Astrocyte (in vitro differentiated cells and primary cell): ENCODE measurements around a stretch of chr14.

DNA sequence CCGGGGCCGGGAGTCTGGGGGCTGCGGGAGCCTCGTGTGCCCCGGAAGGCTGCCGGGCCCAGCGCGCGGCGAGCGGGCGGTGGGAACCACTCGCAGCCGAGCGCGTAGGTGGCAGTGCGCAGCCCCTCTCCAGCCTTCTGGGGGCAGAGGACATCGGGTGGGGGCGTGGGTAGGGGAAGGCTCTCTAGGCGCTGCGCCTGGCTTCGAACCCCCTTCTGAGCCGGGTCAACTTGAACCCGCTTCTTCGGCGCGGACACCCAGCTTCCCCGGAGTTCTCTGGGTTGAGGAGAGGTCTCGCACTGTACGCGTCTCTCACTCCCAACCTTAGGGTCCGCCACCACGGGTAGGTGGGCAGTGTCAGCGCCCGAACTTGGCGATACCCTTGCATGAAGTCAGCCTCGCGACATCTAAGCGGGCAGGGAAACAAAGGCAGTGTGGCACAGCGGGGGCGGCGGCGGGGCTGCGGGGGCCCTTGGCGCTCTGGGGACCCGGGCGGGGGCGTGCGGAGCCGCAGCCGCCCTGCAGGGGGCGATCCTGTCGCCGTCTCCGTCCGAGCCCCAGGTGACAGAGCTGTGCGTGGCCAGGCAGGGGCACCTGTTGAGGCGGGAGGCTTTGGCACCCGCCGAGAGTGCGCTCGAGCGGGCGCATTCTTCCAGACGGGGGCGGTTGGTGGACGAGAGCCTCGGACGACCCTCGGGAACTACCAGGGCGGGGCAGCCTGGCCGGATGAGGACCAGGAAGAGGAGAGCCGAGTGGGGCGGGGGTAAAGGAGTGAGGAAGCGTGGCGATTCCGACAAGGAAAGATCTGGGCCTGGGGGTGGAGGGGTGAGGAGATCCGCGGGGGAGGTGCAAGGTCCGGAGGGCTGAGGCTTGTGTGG lies 1.1 kb downstream of the GALNT16 start:
- PRO-cap = no peak
- RRBS, 2 experiments = 1 to 3% methylated on average over 9 to 11 of the region's 80 CpGs

DNA sequence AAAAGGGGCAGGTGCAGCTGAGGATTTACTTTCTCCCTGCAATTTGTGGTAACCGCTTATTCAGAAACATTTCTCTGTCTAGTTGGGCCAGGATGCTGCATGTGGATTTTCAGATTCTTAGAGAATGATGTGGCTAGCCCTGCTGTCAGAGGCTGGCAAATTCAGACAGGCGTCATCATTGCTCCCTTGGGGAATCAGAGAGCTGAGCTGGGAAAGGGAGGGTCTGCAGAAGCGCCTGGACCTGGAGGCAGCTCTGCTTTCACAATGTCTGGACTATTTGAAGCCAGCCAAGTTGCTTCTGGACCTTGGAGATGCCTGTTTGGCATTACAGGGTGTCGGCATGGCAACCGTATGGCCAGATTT lies 3.4 kb downstream of the GALNT16 start:
- PRO-cap = no peak
- RRBS, 2 experiments = no CpG with 5 or more reads among the region's 5 CpGs

GRCh38 chr14:69354865-69355308 lies 43.2 kb downstream of the ERH start:
- PRO-cap = no peak
- RRBS, 2 experiments = no CpG with 5 or more reads among the region's 4 CpGs

DNA sequence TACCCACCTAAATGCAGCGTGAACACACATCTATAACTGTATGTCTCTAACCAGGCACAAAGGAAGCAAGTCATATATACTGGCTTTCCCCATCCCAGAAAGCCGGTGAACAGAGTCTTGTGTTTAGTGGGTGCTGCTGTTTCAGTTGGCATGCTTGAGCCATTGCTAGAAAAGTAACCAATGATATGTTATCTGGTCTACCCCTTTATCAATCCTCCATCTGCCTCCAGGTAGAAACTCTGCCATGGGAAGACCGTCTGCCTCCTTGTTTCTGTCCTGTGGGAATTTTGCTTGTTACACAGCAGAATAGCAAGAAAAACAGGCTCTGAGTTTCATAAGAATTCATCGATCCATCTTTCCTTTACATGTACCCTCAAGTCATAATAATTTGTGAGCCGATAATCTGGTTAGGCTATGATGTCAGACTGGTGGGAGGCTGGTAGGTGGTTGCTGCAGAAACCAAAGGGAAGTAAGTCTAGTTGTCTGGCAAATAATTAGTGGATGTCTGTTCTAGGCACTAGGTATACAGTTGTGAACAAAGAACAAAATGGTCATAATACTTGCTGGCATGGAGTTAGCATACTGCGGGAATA lies 8.6 kb downstream of the SUSD6 start:
- PRO-cap = no peak
- RRBS, 2 experiments = no CpG with 5 or more reads among the region's 6 CpGs

GRCh38 chr14:69673537-69674148 lies 62.2 kb downstream of the SUSD6 start:
- PRO-cap = no peak
- RRBS, 2 experiments = no CpG with 5 or more reads among the region's 7 CpGs

- PRO-cap = no peak
- RRBS, 2 experiments = no CpG with 5 or more reads among the region's 5 CpGs
Observed at GRCh38 chr14:69713139-69713990, 53.6 kb upstream of the SRSF5 start.

DNA sequence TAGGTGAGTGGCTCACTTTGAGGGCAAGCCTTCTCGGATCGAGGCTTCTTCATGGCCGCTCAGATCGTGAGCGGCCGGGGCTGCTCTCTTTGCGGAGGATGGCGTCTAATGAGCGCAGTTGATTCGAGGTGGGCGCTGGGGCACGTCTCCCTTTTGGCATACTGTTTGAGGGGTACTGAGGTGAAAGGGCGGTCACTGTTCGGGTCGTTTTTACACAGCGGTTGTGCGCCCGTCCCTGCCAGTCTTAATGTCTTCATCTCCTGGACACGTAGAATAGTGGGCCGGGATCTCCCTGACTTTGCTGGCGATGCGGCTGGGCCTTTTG lies 273 bp downstream of the SRSF5 start:
- PRO-cap = no peak
- RRBS, 2 experiments = under 1 to 2% methylated on average over 4 of the region's 22 CpGs

DNA sequence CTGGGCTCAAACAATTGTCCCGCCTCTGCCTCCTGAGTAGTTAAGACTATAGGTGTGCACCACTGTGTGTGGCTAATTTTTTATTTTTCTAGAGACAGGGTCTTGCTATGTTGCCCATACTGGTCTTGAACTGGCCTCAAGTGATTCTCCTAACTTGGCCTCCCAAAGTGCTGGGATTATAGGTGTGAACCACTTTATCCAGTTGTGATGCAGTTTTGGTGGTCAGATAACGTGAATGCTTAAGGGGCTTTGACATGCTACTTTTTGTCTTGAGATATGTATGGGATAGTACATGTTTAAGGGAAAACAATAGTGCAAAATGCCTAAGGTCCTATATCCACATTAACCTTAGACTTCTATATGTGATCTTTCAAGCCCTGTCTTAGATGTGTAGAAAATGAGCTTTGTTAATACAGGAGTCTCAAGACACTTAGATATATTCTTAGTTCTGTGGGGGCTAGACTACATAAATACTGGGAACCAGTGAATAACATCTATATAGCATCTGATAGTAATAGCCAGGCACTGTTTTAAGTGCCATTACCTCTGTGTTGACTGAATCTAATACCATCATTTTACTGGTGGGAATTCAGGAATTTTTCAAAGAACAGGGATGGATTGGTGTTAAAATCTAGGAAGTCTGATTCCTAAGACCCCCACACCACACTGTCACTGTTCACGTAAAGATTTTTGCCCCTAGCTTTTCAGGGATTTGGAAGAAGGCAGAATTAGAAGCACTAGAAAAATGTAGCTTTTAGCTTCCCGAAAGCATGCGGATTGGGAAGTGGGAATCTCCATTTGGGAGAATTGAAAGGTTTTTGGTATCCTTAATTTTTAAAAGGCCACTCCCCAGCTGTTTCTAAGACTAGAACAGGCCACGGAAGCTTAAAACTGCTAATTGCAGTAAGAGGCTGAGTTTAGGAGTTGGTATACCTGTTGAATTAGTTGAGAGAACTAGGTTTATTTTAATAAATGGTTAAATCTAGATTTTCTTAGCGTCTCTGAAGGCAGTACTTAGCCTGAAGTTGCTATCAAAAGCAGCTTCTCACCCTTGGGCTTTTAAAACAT lies 6.1 kb downstream of the SRSF5 start:
- PRO-cap = no peak
- RRBS, 2 experiments = no CpG with 5 or more reads among the region's 7 CpGs

DNA sequence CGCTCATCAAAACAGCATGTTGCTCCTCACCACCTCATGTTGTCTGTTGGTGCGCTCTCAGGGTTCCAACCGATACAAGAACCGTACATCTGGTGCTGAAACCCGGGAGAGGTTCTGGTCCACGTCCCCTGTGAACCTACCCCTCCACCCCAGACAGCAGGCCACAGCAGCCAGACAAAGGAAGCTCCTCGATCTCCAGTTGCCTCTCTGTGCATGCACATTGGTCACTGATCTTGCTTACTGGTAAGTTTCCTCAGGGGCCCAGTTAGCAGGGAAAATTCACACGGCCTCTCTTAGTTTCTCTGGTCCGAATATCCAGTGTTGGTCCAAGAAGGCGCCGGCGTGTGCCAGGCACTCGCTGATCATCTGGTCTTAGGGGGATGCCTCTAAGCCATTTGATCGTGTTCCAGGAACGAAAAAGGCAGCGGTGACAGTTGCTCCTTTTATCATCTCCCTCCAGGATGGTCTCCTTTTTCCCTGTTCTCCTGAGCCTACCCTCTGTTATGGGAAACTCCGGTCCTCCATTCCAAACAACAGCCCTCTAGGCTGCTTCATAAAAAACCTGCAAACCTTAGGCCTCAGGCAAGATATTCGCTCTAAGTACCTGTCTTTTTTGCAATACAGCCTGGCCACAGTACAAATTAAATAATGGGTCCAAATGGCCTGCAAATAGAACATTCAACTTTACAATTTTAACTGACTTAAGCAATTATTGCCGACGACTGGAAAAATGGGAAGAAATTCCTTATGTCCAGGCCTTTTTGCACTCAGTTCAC lies 14.3 kb downstream of the COX16 start:
- PRO-cap = no peak
- RRBS, 2 experiments = no CpG with 5 or more reads among the region's 20 CpGs

- PRO-cap = no peak
- RRBS, 2 experiments = no CpG with 5 or more reads among the region's 7 CpGs
Observed at GRCh38 chr14:70663340-70664336, 21.9 kb downstream of the TTC9 start.

DNA sequence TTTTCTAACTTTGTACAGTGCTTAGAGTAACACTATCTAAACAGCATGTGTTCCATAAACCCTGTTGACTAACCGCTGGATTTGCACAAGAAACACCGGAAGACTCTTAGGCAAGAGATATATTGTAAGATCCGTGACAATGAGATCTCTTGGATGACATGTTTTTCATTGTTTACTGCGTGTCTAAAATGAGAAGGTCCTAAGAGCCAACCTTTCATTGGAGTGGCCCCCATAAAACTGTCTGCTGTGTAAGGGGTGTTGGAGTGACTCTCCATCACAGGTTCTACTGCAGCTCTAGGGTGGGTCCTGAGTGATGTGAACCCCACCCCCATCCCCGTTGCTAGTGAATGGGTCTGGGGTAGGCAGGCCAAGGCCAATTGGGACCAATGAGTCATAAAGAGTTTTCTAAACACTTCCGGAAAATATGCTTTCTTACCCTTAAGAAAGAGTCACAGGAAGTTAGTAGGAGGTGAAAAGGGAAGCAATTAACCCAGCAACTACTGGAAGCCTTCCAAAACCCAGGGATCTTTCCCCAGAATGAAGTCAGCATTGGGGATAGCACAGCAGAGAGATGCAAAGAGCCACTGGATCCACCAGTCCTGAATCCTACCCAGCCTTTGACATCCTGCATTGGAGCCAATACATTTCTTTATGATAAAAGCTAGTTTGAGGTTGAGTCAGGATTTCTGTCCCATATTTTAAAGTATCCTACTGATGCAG lies 24.2 kb upstream of the PCNX1 start:
- PRO-cap = no peak
- RRBS, 2 experiments = no CpG with 5 or more reads among the region's 6 CpGs

DNA sequence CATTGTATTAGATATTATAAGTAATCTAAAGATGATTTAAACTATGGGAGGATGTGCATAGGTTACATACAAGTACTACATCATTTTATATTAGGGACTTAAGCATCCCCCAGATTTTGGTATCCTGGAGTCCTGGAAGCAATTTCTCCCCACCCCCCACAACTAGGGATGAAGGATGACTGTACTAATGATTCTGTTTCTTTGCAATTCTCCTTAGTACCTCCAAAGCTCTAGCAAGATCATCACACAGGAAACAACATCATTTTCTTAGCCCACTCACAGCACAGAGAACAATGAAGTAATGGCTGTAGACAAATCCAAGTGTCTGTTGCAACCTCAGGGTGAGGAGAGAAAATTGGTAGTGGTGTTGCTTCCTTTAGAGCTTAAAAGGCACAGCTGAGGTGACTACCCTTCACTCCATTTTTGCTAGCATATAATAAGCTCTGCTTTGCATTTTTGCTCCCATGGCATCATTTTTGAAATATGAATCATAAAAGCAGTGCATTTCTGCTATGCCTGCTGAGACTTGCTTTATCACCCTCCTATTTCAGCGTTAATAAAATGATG lies 18.7 kb upstream of the PCNX1 start:
- PRO-cap = no peak
- RRBS, 2 experiments = no CpG with 5 or more reads among the region's 1 CpG

- PRO-cap = no peak
- RRBS, 2 experiments = no CpG with 5 or more reads among the region's 3 CpGs
Observed at GRCh38 chr14:70971680-70972124, 64.4 kb downstream of the PCNX1 start.

- PRO-cap = no peak
- RRBS, 2 experiments = no CpG with 5 or more reads among the region's 26 CpGs
Observed at GRCh38 chr14:71321632-71322593, 1.6 kb downstream of the SIPA1L1 start.

GRCh38 chr14:71382343-71382920 lies 62.2 kb downstream of the SIPA1L1 start:
- PRO-cap = no peak
- RRBS, 2 experiments = no CpG with 5 or more reads among the region's 7 CpGs

DNA sequence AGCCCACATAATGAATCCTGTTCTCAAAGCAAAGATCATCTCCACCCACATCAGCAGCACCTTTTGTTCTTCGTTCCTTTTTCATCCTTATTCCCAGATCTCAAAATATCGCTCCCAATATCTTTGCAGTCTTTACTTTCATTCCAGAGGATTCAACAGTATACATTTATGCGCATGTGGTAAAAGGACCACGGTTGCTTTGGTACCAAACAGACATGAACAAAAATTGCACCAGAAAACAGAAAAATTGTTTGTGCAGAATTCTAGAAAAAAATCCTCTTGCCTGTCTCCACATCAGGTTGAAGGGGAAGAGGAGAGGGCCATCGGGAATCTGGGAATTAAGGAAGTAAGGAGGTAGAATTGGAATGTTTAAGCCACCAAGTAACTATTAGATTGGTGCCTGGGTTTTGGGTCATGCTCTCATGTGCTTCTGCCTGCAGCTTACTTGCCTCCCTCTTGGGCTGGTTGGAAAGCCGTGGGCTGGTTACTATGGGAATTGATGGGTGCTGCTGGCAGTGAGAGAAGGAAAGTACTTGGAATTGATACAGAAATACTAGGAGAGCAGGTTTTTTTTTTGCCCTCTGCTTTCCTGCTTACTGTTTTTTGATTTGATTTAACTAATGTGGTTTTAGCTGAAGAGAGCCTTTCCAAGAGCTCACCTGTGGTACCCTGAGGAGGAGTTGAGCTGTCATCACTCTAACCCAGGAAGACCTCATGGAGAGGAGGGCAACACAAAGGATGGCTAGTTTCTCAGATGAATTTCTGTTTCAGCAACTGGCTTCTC lies 118.3 kb downstream of the SIPA1L1 start:
- PRO-cap = no peak
- RRBS, 2 experiments = no CpG with 5 or more reads among the region's 6 CpGs

- PRO-cap = no peak
- RRBS, 2 experiments = no CpG with 5 or more reads among the region's 7 CpGs
Observed at GRCh38 chr14:71471506-71472344, 151.4 kb downstream of the SIPA1L1 start.

DNA sequence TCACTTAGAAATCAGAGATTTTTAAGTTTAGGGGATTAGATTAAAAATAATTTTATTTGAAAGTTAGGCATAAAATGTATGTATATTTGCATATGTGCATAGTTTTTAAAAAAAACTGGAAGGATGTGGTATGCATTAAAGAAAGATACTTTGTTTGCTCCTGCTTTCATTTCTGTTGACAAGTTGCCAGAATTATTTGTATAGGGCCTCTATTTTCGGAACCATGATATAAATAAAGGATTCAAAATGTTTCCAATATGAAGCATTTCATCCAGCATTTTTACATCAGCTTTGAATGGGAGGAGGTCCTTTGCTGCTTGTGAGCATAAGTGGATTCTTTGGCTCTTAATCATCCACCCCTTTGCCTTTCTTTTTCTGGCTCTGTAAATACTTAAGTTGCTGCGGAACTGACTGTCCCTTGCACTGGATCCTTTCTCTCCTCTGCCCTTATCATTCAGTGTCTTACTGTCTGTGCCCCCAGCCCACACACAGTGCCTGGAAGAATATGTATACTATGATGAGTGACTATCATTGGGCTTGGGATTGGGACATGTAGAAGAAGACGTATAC lies 254.6 kb downstream of the SIPA1L1 start:
- PRO-cap = no peak
- RRBS, 2 experiments = no CpG with 5 or more reads among the region's 3 CpGs

DNA sequence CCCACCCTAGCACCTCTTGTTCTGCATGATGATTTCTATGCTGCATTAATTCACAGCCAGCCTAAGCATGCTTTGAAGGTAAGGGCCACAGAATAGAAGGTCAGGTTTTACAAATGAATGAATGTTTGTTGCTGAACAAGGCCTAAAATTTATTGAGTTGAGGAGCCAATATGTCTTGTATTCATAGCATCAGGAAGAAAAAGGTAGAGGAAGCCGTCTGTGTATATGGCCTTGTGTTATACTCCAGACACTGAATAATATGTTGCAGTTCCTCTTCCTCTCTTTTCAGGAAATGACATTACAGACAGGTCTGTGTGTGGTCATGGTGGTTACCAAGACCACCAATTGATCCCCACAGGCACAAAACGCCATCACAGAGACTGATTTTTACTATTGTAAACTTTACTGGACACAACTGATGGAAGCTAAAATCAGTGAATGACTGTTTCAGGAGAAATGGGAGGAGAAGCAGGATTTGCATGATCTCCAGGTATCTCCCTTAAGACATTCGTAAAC lies 277.6 kb downstream of the SIPA1L1 start:
- PRO-cap = no peak
- RRBS, 2 experiments = no CpG with 5 or more reads among the region's 3 CpGs

DNA sequence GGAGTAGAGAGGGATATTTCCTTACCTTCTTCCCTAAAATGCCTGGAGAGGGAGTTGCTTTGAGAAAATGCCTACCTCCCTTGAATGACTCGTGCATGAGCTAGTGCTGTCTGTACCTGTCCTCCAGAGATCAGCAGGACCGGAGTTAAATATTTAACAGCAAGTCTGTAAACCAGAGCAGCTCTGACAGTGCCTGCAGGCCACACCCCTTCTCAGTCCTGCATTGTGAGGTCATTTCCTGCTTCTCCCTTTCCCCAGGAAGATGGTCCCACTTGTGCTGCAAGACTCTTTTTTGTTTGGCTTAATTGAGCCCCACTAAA lies 192.7 kb upstream of the RGS6 start:
- PRO-cap = no peak
- RRBS, 2 experiments = no CpG with 5 or more reads among the region's 2 CpGs